H7 (cell line): ENCODE results near the gene PDE8A.

DNA sequence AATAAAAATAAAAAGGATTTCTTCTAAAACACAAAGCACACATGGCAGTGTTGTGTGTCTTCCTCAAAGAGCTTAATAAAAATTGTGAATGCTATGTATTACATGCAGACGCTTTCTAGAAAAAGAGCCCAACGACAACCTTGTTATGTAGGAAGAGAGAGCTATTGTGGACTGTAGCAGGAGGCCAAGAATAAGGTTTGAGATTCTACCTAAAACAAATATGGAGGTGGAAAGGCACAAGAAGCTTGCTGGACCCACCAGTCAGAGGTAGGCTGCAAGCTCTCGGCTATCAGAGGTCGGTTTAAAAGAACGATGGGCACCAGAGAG lies 1.2 kb downstream of the HDGFL3 start:
- RAMPAGE, long total RNA: no peak

DNA sequence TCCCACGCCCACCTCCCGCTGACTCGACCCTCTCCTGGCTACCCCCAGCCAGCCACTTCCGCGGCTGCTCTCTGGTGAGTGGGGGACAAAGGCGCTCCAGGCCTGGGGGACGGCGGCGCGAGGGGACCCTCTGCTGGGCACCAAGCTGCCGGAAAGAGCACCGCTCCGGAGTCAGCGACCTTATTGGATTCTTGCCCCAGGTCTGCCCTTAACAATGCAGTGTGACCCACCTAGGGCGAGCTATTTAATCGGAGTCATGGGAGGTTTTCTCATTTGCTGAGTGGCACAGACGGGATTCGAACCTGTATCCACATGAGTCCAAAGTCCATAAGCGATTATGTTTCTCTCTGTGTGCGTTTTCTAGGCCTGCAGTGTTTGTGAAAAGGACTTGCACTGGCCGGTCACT lies 588 bp upstream of the HDGFL3 start:
- RAMPAGE, long total RNA: no peak

DNA sequence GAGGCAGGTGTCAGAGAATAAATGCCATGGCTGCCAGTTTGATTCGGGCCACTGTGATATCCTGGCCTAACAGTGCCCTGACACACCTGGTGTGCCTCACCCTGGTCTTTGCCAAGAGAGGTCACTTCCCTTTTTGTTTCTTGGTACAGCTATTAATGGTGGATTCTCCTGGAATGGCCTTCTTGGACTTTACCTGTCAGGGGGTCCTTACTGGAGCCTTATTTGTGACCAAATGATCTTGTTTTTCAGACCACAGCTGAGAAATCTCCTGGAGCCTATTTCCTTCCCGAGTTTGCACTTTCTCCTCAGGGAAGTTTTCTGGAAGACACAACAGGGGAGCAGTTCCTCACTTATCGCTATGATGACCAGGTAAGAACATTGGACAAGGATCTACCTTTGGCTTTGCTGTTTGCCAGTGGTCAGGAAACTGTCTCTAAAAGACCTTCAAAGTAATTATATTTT lies 50.2 kb downstream of the ADAMTSL3 start:
- RAMPAGE, long total RNA: no peak

DNA sequence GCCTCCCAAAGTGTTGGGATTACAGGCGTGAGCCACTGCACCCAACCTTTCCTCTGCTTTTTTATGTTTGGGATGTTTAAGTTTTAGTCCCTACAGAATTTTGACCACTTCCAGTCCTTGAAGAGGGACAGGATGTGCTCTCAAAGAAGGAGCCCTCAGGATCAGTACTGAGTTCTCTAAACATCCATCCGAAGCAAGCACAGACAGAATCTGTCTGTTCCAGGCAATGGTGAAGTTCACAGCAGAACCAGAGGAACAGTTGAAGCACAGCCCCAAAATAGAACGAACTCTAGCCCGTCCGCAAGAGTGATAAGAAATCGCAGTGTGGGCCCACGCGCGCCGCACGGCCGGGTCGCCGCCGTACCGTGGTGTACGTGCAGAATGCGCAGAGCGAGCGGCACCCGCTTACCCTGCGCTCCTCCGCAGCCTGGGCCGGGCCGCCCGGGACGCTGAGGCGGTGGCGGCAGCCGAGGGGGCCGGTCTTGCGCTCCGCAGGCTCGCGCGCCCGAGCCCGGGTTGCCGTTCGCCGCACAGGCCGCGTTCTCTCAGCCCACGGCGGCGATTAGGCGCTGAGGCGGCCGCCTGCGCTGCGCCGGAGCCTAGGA lies 20.9 kb downstream of the WDR73 start:
- RAMPAGE, long total RNA: no peak

GRCh38 chr15:84715209-84716004 lies 532 bp downstream of the SEC11A start:
- RAMPAGE, long total RNA: no peak

DNA sequence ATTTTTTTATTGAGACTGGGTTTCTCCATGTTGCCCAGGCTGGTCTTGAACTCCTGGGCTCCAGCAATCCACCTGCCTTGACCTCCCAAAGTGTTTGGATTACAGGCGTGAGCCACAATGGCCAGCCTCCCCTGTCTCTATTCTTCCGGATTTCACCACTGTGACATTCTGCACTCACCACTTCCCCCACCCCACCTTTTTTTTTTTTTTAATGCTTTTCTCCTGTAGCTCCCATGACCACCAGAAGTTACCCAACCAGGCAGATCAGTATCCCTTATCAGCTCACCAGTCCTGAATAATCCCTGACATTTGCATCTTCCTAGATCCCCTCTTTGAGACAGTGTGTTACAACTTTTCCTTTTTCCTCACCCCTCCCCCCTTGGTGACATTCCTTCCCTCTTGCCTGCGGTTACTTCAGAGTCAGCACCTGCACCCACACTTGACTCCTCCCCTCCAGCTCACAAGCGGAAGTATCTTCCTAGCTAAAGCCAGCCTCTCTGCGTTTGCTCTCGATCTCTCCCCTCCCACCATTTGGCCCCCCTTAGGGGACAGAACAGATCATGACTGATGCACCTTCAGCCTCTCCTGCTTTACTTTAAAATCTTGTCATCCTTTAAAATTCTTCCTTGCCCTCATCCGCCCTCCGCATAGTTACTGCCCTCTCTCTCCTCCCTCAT lies 13.4 kb upstream of the ZNF592 start:
- RAMPAGE, long total RNA: no peak

DNA sequence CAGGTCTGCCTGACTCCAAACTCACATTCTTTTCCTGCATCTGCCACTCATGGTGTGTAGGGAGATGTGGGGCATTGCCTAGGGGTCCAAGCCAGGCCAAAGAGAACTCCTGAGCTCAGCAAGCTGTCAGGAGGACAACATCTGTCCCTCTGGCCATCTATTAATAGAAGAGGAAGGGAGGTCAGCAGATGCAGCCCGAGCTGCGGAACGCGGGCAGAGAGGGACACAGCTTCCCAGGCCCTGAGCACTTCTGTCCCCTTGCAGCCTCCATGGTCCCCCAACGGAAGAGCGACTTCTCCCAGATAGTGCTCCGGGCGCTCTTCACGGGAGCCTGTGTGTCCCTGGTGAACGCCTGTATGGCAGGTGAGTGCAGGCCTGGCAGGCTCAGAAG lies 37.4 kb upstream of the PDE8A start:
- RAMPAGE, long total RNA: no peak

DNA sequence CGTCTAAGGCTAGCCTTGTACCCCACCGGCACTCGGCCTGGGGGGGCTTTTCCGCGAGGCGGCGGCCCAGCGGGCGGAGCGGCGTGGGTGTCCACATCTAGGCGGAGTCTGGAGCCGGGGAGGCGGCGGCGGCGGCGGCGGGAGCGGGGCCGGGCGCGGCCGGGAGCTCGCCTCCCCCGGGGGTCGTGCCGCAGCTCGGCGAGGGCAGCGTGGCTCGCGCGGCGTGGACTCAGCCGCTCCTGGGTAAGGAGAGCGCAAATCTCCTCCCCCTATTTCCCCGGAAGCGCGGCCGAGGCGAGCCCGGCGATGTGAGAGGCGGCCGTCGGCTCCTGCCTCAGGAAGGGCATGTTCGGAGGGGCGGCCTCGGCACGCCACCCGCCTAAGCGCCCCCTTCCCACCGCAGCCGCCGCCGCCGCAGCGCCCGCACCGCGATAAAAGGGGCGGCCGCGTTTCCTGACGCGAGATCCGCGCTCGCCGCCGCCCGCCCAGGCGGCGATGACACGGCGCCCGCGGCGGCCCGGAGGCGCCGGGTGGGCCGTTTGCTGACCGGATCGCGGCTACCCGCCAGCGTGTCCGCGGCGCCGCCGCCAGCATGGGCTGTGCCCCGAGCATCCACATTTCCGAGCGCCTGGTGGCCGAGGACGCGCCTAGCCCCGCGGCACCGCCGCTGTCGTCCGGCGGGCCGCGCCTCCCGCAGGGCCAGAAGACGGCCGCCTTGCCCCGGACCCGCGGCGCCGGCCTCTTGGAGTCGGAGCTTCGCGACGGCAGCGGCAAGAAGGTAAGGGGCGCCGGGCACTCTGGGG lies at the start of gene PDE8A:
Gene PDE8A (plus strand): TSS at position 286 of the 803 bp plus-strand sequence.
- RAMPAGE, long total RNA: no peak

- RAMPAGE, long total RNA: no peak
Measured at GRCh38 chr15:85088973-85089752, 107.5 kb downstream of the PDE8A start.

- RAMPAGE, long total RNA: no peak
Measured at GRCh38 chr15:85103596-85104364, 122.1 kb downstream of the PDE8A start.

DNA sequence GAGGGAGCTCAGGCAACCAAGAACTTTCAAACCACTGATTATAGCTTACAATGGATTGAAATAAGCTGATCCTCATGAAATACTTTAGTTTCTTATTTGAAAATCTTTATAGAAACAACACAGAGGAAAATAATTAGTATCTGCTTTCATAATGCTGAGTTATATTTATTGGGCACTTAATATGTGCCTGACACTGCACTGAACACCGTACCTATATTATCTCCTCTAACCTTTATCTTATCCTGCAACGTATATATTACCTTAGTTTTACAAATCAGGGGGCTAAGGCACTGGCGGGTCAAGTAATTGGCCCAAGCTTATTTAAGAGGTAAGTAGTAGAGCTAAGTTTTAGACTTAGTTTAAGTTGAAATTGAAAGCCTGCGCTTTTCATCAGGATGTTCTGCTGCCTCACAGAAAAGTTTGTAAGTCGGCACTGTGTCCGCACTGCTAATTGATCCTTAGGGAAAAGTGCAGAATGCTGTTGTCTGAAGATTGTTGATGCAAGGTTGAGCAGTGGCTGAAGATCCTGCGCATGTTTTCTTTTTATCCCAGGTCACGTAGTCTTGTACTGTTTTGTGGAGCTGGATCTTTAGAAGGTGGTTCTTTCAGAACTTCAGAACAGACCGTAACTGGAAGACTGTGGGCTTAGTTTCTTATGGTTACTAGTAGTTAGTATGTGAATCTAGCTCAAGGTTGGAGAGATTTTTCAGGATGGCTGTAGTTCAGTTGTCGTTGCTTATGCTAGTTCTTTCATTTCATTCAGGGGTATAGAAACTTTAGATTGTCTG lies 32.5 kb downstream of the AKAP13 start:
- RAMPAGE, long total RNA: no peak

DNA sequence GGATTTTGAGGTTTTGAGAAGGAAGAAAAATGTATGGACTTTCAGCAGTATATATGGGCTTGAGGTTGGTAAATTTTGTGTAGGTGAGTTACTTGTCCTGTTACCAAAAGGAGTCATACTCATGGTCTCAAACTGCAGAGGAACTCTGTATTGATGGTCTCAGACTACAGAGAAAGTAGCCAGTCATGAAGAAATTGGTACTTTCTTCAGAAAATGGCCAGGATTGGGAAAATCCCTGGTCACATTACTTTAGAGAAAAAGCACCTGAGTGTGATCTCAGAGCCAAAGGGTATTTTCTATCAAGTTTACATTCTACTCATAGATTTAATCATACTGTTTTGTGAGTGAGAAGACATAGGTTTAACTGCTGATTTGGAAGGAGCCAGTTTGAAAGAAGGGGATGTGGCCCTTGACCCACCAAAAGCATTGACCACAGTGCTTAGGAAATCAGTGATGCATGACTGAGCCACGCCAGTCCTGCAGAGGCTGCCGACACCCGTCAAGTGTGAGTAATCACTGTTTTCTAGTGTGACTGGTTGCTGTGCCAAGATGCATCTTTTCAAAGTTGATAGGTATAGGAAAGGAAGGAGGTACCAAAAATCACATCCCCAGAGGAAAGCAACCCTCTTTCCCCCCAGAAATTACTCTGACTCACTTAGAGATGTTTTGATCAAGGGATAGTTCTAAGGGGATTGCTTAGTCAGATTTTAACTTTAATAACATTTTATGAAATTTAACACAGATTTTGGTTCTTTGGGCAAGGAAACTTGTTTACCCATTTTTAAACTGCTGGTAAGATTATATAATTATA lies 203.6 kb downstream of the AKAP13 start:
- RAMPAGE, long total RNA: no peak

- RAMPAGE, long total RNA: no peak
Measured at GRCh38 chr15:85589771-85590445, 204.8 kb downstream of the KLHL25 start.

- RAMPAGE, long total RNA: no peak
Measured at GRCh38 chr15:85606570-85607089, 188.1 kb downstream of the KLHL25 start.

- RAMPAGE, long total RNA: no peak
Measured at GRCh38 chr15:85608146-85608859, 186.4 kb downstream of the KLHL25 start.

- RAMPAGE, long total RNA: no peak
Measured at GRCh38 chr15:85614001-85614474, 180.7 kb downstream of the KLHL25 start.

DNA sequence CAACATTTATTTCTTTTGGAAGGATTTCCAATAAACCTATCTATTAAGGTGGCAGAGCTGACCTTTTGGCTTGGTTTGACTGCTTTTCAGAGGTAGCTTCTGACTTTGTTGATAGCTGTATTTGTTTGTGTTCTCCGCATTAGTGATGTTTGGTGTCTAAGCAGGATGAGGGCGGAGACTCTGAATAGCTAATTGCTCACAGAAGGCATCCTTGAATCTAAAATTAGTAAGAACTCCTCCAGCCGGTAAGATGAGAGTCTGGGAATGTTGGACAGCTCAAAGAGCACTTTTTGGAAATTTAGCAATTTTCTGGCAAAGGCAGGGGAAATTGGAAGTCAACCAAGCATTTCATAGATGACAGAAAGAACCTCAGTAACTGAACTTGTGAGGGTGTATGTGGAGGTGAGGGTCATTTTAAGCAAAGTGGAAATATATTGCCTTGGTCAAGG lies 174.0 kb downstream of the KLHL25 start:
- RAMPAGE, long total RNA: no peak

- RAMPAGE, long total RNA: no peak
Measured at GRCh38 chr15:85691138-85692356, 103.2 kb downstream of the KLHL25 start.

DNA sequence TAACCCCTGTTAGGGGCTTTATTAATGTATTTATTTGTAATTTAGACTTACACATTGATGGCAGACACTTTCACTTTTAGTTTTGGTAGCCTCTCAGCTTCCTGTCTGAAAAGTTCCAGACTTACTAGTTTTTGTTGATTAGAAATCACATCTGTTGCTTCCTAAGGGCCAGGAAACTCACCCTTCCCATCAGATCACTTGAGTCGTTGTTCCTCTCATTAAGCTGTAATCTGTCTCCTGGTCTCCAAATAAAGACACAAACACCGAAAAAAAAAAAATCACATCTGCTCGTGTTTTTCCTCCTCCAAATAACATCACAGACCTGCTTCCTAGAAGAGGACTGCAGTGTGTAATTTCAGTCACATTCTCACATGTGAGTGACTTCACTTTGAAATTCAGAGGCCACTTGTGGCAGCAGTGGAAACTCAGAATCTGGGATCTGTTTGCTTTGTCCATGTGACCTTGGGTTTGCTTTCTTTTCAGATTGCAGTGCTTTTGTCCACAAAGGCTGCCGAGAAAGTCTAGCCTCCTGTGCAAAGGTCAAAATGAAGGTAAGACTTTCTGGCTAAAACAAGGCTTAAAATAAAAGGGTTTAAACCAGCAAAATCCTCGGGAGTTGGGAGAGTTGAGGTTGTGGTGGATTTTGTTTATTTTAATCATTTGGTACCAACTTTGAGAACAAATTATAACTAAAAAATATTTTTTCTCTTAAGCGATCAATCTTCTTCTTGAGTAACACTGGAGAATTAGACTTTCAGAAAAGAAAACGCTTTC lies 87.0 kb downstream of the KLHL25 start:
- RAMPAGE, long total RNA: no peak

GRCh38 chr15:85708617-85709147 lies 86.0 kb downstream of the KLHL25 start:
- RAMPAGE, long total RNA: no peak